Cerebellum (tissue), 5 donors: Measurements from ENCODE around the gene ADGRG6.

GRCh38 chr6:140897819-140898813 lies 1234.6 kb upstream of the GJE1 start:
- PRO-cap, 3 experiments, result no peak in any of the 3 experiments
- RAMPAGE, long total RNA, result no peak

GRCh38 chr6:141359954-141360305 lies 772.8 kb upstream of the GJE1 start:
- PRO-cap, 3 experiments, result no peak in any of the 3 experiments
- RAMPAGE, long total RNA, result no peak

DNA sequence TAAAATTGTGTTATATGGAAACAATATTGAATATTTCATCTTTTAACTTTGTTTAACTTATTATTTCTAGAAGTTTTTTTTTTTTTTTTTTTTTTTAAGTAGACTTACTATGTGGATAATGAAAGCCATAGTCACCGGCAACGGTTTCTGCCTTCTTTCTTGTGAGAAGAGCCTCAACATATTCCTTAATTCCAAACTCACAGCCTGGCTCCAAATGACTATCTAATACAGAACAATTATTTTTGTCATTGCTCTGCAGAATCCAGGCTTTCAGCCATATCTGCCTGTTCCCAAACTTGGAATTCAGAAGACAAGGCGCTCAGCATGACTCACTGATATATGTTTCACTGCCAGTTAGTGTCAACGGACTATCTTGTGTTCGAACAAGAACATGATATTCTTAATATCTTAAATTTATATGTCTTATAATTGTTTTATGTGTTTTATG lies 669.6 kb upstream of the GJE1 start:
- PRO-cap, 3 experiments, result no peak in any of the 3 experiments
- RAMPAGE, long total RNA, result no peak

DNA sequence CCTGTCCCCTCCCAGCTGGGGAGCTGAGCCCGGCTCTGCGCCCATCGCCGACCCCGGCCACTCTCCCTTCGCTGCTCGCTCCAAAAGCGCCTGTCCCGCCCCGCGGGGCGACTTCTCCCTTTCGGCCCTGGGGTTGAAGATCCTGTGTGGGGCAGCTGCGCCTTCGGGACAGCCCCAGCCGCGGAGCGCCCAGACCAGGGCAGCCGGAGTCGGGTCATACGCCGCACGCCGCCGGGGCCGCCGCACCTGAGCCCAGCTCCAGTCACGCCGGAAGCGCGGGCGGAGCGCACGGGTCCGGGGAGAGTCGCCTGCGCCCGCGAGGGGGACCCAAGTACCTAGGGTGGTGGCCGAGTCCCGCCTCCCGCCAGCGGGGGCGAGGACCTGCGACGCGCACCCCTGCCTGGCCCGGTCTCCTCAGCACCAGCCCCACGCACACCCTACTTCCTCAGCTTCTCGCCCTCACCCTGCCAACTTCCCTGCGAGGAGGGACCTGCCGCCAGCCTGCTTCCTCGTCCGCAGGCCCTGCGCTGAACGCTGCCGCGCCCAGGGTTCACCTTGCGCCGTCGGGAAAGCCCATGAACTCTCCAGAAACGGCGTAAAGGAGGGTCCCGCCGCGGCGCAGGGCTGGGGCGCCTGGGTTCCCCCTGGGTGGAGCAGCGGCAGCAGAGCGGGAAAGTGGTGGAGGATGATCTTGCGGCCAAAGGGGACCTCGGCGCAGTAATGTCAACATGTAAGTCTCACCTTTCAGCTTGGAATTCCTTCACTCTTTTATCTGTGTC lies at the start of gene ADGRG6:
TSS of gene ADGRG6 (plus strand) at position 406 of the 779 bp plus-strand sequence.
- PRO-cap, 3 experiments, result peak in 2 of 3 experiments; most common plus-strand start position 665 of the sequence (in 1); most common minus-strand start position 412 of the sequence (in 2)
- RAMPAGE, long total RNA, result no peak

- PRO-cap, 3 experiments, result no peak in any of the 3 experiments
- RAMPAGE, long total RNA, result no peak
These were observed 98.0 kb downstream of the HIVEP2 start for GRCh38 chr6:142846889-142847555.

DNA sequence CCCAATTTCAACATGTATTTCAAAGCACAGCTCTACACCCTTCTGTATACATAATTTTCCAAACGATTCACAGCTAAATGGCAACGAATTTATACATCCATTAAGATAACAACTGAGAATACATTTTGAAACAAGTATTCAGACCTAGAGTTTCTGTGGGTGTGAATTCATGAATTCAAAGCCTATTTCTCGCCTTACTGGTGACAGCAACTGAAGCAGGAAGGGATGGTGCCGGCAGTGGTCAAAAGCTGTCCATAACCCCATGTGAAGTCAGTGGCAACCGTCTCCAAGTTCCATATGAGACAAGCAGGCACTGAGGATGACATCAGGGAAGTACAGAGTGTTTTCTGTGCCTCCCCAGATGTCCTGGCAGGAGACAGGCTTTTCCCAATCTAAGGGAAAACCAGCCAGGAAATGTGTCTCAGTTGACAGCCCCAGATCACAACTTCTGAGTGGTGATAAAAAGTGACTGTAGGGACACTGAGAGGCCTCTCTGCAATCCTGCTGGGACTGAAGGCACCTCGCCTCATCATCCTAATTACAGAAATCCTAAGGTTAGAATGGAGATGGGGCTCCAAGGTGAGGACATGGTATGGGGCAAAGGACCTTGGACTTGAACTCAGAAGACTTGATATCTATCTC lies 66.6 kb downstream of the HIVEP2 start:
- PRO-cap, 3 experiments, result no peak in any of the 3 experiments
- RAMPAGE, long total RNA, result no peak

DNA sequence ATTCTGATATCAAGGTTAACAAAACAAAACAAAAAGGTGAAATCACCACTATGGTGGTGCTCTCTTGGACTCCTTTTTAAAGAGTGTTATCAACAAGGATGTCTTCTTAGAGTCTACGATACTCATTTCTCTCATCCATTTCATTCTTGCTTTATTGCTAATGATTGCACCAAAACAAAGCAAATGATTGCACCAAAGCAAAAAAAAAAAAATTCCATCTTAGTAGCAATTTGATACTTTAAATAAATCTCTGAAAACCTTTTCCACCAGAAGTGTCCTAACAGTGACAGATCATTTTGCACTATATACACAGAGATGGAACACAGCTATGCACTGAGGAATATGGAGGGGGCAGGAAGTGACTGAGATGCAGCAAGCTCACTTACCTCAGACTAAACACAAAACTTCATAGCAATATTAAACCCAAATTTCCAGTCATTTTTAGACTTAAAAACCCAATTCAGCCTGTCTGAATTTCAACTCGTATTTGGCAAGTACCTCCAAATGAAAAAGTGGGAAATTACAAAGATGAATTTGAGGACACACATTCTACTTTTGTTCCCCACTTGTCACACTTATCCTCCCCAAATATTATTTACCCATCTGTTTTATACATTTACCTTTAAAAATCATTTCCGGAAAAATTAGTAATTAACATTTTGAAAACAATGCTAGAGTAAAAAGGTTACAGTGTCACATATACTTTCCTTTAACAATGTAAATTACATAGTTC lies 41.1 kb downstream of the HIVEP2 start:
- PRO-cap, 3 experiments, result no peak in any of the 3 experiments
- RAMPAGE, long total RNA, result no peak

DNA sequence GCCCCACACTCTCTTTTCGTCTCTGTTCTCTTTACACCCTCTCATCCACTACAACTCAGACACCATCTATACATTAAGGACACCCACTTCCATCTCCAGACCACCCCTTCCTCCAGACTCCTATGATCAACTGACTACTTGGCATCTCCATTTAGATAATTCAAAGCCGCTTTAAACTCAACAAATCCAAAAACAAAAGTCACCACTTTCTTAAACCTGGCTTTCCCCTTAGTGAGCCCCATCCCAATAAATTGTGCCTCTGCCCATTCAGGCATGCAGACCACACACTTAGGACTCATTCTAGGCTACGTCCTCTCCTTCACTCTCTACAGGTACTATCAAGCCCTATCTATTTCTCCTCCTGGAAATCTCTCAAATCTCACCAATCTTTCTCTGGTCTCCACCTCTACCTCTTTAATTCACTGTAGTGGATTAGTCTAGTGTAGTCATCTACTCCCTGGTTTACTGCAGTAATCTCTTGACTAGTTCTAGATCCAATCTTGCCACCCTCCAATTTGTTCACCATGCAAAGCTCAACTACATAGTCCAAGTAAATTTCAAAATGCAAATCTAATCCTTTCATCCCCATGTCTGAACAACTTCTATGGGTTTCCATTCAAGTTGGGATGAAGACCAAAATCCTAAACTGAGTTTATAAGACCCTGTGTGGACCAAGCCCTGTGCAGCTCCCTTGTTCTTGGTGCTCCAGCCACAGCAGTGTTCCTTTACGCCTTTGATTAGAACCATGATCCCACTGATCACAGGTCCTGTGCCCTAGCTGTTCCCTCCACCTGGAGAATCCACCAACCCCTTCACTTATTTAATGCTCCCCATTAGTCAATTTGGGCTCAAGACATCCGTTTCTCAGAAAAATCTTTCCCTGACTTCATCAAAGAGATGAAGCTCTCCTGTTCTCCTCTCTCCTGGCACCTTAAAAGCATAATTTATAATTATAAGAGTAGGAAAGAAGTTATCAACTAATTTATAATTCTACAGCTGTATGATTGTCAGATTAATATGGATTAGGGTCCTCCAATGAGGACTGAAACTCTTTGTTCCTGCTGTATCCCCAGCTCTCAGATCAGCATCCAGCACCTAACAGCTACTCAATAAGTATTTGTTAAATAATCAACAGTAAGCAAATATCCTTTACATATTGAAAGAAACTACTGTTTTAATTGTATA lies 28.9 kb downstream of the HIVEP2 start:
- PRO-cap, 3 experiments, result no peak in any of the 3 experiments
- RAMPAGE, long total RNA, result no peak

- PRO-cap, 3 experiments, result peak in 3 of 3 experiments; most common plus-strand start chr6:142926971 (in 3); most common minus-strand start chr6:142927187 (in 3)
- RAMPAGE, long total RNA, result no peak
These were observed 18.4 kb downstream of the HIVEP2 start for GRCh38 chr6:142926136-142927326.

DNA sequence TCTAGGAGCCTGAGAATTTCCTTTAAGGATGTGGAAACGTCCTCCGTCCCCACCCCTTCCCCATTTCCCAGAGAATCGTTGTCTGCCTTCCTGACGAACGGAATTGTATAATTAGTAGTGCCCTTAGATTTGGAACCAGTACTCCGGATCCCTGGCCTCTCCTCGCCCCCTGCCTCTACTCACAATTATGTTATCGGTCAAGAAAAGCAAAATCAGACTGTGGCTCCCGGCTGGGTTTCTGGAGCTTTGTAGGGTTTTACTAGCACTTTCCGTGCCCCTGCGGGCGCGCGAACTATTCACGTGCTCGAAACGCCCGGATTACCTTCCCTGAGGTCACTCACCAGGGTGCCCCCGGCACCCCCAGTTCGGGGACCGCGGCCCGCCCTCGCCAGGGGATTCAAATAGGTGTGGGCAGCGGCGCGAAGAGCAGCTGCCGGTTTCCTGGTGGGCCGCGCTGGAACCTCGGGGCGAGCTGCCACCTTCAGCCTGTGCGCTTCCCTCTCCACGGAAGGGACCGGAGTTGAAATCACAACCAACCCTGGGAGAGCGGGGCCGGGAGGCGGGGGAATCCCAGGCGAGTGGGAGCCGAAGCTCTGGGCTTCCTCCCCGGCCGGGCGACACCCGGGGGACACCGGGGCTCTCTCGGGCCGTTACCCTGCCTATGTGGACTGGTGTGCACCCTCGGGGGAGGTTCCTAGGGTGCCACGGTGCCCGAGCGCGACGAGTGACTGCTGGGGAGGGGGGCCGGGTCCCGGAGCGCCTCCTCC lies 1.9 kb upstream of the HIVEP2 start:
- PRO-cap, 3 experiments, result peak in 1 of 3 experiments; most common plus-strand start position 400 of the sequence (in 1); most common minus-strand start position 294 of the sequence (in 1)
- RAMPAGE, long total RNA, result no peak

DNA sequence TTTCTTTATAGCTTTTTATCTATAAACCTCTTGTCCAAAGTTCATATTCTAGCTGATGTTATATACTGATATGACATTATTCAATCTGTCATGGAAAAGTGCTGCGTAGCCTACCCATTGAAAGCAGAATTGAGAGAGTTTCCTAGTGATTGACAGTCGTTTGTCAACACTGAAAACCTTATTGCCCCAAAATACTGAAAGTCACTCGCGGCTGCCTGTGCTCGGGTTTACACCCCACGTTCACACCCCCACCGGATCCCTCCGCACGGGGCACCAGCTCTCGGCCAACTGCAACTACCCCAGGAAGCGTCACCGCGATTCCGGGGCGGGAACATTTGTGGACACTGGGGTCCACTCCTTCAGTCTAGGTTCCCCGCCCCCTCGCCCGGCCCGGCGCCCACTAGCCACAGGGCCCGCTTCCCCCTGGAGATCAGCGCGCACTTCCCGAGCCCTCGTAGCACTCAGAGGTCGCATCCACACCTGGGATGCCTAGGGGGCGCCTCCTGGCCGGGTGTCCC lies 528 bp upstream of the AIG1 start:
- PRO-cap, 3 experiments, result peak in 1 of 3 experiments; most common minus-strand start position 292 of the sequence (in 1)
- RAMPAGE, long total RNA, result no peak

- PRO-cap, 3 experiments, result no peak in any of the 3 experiments
- RAMPAGE, long total RNA, result no peak
These were observed 104.1 kb downstream of the AIG1 start for GRCh38 chr6:143164278-143165648.

GRCh38 chr6:143577214-143577905 lies 65.8 kb upstream of the FUCA2 start:
- PRO-cap, 3 experiments, result no peak in any of the 3 experiments
- RAMPAGE, long total RNA, result no peak

GRCh38 chr6:143679870-143680576 lies 2.3 kb downstream of the PHACTR2 start:
- PRO-cap, 3 experiments, result no peak in any of the 3 experiments
- RAMPAGE, long total RNA, result no peak

DNA sequence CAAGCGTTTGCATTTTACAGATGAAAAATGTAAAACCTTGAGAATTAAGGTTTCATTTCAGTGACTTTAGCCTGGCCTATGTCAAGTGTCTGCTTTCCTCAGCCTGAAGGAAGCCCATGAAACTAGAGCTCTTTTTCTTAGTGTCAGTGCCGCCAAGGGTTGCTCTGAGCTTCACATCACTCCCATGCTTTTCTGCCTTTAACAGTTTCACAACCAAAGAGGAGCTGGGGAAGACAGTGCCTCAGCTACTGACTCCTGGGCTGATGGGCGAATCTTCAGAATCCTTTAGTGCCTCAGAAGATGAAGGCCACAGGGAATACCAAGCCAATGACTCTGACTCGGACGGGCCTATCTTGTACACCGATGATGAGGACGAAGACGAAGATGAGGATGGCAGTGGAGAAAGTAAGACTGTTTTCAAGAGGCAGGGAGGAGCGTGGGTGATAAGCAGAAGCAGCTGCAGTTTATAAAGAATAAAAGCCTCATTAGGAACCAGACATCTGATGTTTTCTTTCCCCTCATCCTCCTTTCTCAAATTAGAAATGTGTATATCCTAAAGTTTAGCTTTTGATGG lies 71.0 kb upstream of the LTV1 start:
- PRO-cap, 3 experiments, result no peak in any of the 3 experiments
- RAMPAGE, long total RNA, result no peak

DNA sequence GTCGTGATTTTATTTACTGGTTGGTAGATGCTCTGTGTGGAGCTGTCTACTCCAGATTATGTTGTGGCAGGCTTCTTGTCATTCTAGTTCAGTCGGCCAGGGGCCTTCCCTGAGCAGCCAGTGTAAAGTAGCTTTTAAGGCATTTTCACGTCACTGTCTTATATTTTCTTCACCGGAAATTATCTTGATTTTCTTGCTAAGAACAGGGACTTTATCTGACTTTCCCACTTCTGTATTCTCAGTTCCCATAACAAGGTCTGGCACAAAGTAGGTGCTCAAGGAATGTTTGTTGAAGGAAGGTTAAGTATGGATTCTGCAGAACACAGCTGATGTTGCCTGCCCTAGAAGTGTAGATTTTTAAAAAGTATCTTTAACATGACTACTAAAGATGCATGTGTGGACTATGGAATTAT lies 887 bp downstream of the LTV1 start:
- PRO-cap, 3 experiments, result no peak in any of the 3 experiments
- RAMPAGE, long total RNA, result no peak

DNA sequence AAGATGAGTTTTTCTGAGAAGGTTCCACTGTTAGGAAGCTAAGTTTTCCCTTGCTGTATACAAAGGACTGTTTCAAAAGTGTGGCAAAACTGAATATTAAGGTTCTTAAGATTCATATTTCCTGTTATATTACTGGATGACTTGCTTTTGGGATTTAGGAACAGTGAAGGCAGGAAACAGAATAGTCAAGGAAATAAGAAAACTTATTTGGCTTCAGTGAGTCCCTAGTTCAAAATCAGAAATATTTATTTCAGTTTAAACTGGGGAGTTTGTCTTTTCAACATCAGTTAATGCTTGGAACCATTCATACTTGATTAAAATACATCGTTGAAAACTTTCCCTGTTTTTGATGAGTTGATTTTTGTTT lies 298 bp upstream of the ZC2HC1B start:
- PRO-cap, 3 experiments, result no peak in any of the 3 experiments
- RAMPAGE, long total RNA, result no peak

DNA sequence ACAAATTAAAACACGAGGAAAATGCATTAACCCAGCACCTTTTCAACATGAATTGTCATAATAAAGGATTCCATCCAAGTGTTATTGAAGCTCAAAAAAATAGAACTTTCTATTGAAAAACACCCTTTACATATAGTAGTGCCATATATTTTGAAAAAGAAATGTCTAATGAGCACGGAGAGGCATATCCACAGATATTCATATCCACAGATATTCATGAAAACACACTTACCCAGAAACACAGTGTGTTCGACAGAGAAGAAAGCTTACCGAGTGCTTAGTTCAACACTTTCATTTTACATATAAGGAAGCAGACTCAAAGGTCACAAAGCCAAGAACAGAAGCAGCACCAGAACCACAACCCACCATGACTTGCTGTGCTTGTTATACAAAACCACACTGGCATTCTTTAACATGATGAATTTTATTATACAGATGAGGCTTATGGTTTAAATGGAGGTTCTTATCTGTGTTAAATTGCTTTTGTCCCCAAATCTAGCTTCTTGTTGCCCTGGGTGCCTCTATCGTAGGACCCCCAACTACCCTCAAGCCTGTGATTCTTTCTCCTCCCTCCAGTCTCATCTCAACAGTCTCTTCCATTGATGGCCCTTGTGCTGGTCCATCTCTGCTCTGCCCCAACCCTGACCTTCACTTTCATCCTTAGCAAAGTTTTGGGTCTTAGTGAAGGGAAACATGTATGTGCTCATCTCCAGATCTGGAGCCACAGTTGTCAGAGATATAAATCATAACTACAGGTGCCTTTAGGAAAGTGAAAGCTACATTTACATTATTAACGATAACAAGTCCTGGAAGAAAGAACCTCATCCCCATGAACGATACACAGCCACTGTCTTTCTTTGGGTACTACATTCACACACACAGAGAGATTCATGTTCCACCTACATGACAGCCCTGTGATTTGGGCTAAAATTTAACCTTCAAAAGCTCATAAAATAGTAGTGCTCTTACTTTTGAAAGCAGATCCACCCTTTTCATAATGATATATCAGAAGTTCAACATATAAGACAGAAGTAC lies 40.1 kb downstream of the SF3B5 start:
- PRO-cap, 3 experiments, result no peak in any of the 3 experiments
- RAMPAGE, long total RNA, result no peak

DNA sequence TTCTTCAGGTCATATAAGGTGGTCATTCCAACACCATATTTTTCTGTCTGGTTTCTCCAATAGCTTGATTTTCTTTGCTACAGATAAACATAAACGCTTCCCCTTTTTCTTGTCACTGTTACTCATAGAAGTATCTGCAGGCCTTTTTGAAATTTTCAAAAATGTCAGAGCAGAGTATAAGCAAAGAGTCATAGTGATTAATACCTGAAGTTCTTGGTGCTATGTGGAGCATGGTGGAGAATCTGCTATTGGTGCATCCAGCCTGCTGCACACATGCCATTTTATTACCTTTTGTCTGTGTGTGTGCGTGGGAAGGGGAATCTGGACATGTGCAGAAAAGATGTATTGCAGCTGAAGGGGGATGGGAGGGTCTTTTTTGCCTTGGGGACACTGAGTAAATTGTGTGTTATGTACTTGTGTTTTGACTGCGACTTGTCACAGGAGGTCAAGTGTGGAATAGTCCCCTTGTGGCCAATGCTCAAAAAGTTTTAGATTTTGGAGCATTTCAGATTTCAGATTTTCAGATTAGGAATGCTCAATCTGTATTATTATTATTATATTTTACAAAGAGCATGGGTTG lies 19.8 kb downstream of the STX11 start:
- PRO-cap, 3 experiments, result no peak in any of the 3 experiments
- RAMPAGE, long total RNA, result no peak

DNA sequence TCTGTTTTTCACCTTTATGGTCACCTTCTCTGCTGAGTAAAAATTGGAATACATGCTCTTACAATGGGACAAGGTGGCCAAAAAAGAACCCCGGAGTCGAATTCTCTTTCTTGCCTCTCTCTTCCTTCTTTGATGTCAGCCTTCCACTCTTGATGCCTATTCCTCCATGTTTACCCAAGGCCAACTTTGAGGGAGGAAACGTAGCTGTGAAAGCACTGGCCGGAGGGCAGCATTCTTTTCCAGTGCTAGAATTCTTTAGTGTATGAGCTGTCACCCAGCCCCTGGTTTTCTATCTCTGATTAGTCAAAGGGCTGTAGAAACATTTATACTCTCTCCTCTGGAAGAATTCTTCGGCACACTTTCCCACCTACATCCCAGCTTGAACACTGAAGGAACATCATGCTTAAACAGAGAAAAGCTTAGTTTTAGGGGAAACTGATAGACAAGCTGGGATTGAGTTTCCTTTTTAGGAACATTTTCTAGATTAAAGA lies 20.9 kb upstream of the UTRN start:
- PRO-cap, 3 experiments, result no peak in any of the 3 experiments
- RAMPAGE, long total RNA, result no peak